ENCODE data around the genes CEP57L1, MICAL1 and METTL24.

DNA sequence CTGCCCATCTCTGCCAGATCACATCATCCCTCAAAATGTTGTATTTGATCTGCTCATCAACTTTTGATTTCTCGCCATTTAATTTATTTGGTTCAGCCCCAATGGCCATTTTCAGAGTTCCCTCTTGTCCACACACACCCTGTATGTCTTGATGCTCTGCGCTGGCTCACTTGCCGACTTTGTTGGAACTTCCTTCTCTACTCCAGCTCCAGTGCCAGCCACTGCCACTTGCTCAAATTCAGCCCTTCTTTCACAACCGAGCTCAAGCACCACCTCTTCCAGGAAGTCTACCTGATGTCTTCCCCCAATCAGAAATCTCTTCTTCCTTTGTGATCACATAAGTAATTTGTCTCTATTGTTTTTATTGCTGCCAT is 2.8 kb downstream of the ARMC2 start:
- PRO-cap = no peak
- RAMPAGE, long total RNA, 4 experiments = no peak in any of the 4 experiments

GRCh38 chr6:108872132-108872818 is 24.1 kb downstream of the ARMC2 start:
- PRO-cap = no peak
- RAMPAGE, long total RNA, 4 experiments = no peak in any of the 4 experiments

GRCh38 chr6:108888659-108889251 is 40.5 kb downstream of the ARMC2 start:
- PRO-cap = no peak
- RAMPAGE, long total RNA, 4 experiments = no peak in any of the 4 experiments

- PRO-cap = no peak
- RAMPAGE, long total RNA, 4 experiments = no peak in any of the 4 experiments
Observed at GRCh38 chr6:108948398-108949112, 100.3 kb downstream of the ARMC2 start.

GRCh38 chr6:109013386-109014143 is 81.1 kb downstream of the SESN1 start:
- PRO-cap = no peak
- RAMPAGE, long total RNA, 4 experiments = no peak in any of the 4 experiments

DNA sequence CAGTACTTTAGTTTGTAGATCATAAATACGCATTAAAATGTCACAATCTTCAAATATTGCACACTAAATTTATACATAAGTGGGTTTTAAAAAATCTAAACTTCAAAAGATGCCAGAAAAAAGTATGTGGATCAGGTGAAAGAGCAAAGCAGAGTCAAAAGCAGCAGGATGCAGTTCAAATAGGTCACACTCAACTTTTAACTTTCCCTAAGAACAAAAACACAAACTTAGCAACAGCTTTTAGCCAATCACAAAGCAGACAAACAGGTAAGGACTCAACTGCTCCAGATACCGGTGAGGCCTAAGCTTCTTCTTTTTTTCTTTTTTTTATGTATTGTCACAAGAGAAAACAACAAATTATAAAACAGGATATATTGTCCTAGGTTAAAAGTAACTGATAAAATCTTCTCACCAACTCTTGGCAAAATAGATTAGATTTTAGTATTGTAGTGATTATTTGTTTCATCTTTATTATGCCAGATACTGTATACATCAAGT is 74.7 kb downstream of the SESN1 start:
- PRO-cap = no peak
- RAMPAGE, long total RNA, 4 experiments = no peak in any of the 4 experiments

- PRO-cap = no peak
- RAMPAGE, long total RNA, 4 experiments = no peak in any of the 4 experiments
Observed at GRCh38 chr6:109062792-109063153, 31.9 kb downstream of the SESN1 start.

GRCh38 chr6:109095332-109096212 is at the start of gene CEP57L1:
Gene CEP57L1 (plus strand): TSS chr6:109095507.
- PRO-cap = bidirectional peak, plus-strand start at chr6:109095507, minus-strand start at chr6:109095404
- RAMPAGE, long total RNA, 4 experiments = start-site peak on the plus strand in 3 of 4 experiments, at chr6:109095495-109095547 at its widest, 26 to 127 reads per replicate

- PRO-cap = no peak
- RAMPAGE, long total RNA, 4 experiments = no peak in any of the 4 experiments
Observed at GRCh38 chr6:109163392-109164197, 68.3 kb downstream of the CEP57L1 start.

DNA sequence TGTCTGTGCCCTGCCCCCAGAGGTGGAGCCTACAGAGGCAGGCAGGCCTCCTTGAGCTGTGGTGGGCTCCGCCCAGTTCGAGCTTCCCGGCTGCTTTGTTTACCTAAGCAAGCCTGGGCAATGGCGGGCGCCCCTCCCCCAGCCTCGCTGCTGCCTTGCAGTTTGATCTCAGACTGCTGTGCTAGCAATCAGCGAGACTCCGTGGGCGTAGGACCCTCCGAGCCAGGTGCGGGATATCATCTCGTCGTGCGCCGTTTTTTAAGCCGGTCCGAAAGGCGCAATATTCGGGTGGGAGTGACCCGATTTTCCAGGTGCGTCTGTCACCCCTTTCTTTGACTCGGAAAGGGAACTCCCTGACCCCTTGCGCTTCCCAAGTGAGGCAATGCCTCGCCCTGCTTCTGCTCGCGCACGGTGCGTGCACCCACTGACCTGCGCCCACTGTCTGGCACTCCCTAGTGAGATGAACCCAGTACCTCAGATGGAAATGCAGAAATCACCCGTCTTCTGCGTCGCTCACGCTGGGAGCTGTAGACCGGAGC is 131.5 kb downstream of the CD164 start:
- PRO-cap = no peak
- RAMPAGE, long total RNA, 4 experiments = no peak in any of the 4 experiments

DNA sequence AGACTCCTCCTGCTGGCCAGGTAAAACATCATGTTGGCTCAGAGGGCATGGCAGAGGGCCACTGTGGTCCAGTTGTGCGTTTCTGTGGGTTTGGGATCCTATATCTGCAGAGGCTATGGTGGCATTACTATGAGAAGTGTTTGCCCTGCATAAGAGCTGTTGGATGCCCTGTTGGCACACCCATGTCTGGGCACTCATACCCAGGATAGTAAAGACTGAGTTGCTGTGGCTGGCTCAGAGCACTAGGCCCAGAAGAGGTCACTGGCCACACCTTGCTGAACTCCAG is 49.7 kb downstream of the CD164 start:
- PRO-cap = no peak
- RAMPAGE, long total RNA, 4 experiments = no peak in any of the 4 experiments

DNA sequence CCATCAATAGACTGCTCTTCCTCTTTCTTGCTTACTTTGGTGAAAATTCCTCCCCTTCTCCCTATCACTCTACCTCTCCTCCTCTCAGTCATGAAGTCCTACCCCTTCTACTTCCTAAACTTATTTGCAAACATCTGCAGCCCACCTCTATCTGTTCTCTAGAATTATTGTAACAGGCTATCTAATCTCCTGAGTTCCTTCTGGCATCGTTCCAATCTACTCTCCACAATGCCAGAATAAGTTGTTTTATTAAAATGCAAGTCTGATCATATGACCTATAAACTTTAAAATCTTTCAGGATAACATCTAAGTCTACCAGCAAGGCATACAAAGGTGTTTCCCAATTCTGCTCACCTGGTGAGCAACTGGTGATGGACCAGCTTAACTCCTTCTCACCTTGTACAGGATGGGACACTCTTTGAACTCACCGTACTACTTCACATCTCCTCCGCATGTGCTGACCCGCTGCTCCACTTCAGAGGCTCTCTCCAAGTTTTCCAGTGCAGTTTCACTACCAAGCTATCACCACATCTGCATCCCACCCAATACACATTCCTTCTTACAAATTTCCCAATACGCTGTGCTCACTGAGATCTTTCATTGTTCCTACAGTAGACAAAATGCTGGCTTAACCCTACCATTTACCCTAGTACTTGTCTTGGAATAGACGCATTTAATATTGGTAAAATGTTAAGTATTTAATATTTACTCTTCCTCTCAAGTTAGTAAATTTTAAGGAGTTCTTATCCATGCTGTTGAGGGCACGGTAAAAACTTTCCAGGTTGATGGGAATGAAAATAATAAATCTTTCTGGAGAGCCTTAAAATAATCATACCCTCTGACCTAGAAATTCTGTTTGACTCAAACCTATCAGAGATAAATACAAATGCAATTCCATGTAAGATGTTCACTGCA is 7.7 kb downstream of the CD164 start:
- PRO-cap = no peak
- RAMPAGE, long total RNA, 4 experiments = start-site peak on the minus strand in 1 of 4 experiments, centred at position 313 of the sequence, 74 reads per replicate

DNA sequence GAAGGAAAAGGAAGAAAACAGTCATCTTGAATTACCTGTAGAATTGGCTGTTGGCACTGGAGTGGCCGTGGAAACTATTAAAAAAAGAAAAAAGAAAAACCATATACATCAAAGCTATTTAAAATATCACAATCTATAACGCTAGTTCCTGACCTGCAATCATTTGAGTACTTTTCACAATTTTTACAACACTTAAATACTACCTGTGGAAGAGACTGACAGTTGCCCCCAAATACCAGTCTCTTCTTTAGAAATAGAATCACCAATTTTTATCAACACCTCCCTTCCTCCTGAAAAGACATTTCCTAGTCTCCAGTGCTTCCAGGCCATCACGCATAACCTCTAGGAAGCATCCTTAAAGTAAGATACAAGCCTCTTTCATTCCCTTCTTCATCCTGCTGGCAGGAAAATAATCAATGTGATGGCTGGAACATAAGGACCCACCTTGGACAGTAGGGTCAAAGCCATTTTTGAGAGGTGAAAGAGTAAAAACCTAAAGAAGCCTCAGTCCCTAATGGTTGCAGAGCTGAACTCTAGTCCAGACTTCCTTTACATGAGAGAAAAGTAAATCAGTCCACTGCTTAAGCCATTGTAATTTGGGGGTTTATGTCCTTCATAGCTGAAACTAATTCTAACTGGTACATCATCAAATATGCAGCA is 6.1 kb downstream of the CD164 start:
- PRO-cap = no peak
- RAMPAGE, long total RNA, 4 experiments = no peak in any of the 4 experiments

GRCh38 chr6:109448286-109448976 is 7.1 kb downstream of the MICAL1 start:
- PRO-cap = no peak
- RAMPAGE, long total RNA, 4 experiments = start-site peak on the minus strand in 1 of 4 experiments, at chr6:109448323-109448401 at its widest, 6 reads per replicate

DNA sequence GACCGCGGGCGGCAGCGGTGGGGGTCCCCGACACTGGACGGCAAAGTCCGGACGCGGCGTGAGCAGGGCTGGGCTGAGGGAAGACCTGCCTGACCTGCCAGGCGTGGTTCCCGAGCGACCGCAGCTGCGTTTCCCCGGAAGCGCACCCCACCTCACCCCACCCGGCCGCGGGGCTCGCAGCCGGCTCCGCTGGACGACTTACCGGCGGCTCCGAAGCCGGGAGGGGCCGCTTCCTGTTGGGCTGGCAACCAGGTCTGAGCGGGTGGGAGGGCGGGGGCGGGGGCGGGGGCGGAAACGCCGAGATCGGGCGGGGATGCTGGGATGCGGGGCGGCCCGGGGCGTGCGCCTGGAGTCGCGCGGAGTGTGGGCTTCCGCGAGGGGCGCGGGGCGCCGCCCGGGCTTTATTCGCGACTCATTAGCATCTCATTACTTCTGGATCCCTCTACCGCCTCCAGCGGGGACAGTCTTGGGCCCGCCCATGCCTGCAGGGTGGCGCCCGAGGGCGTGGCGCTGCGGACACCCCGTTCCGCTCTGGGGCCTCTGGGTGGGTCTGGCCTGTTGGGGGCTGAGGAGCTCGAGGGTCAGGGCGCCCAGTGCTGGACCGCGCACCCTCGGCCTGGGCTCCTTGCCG is at the start of gene MICAL1:
Gene MICAL1, minus strand, starts transcription at position 256 of the 631 bp plus-strand sequence.
- PRO-cap = bidirectional peak, plus-strand start at position 558 of the sequence, minus-strand start at position 183 of the sequence
- RAMPAGE, long total RNA, 4 experiments = start-site peak on the minus strand in 3 of 4 experiments, centred at positions 88 to 232 of the sequence, 7 to 53 reads per replicate

DNA sequence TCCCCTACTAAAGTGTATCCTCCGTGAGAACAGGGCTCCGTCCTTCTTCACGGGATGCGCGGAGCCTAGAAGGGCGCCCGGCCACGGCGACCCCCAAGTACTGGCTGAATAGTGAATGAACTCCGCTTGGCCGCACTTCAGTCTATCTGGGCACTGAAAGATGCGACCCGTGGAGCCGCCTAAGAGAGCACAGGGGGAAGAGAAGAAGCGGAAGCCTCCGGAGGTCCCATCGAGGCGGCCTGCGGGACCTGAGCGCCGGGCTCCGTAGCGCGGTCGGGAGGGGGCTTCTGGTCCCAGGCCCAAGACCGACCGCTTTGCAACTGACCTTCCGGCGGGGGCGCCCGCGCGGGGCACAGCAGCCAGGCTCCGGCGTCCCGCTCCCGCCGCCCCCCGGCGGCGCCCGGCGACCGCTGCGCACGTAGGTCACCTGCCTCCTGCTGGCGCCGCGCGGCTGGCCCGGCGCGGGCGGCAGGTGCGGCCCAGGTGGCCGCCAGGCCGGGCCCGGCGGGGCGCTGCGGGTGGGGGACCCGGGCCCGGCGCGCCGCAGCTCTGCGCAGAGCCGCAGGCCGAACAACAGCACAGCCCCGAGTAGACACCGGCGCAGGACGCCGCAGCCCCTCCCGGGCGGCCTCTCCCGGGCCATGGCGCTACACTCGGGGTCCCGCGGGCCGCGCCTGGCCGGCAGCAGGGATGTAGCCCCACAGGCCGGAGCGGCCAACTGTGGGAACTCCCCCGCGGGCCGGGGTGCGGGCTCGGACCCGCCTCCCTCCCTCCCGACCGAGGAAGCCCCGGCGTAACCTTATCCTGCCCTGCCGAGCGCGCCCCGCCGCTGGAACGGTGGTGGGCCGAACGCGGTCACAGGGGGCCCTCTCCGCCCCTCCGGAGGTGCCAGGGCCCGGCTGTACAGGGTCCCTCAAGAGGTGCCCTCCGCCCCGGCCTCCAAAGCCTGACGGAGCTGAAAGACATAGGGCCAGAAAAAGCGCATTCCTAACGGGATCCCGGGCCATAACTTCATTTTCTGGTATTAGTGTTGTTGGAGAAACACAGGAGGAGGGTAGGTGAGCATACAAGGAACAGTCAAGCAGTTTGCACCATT is at the start of gene METTL24:
Gene METTL24, minus strand, starts transcription at position 720 of the 1,096 bp plus-strand sequence.
- PRO-cap = no peak
- RAMPAGE, long total RNA, 4 experiments = no peak in any of the 4 experiments

- PRO-cap = no peak
- RAMPAGE, long total RNA, 4 experiments = no peak in any of the 4 experiments
Observed at GRCh38 chr6:110363689-110364179, 5.6 kb upstream of the METTL24 start.

DNA sequence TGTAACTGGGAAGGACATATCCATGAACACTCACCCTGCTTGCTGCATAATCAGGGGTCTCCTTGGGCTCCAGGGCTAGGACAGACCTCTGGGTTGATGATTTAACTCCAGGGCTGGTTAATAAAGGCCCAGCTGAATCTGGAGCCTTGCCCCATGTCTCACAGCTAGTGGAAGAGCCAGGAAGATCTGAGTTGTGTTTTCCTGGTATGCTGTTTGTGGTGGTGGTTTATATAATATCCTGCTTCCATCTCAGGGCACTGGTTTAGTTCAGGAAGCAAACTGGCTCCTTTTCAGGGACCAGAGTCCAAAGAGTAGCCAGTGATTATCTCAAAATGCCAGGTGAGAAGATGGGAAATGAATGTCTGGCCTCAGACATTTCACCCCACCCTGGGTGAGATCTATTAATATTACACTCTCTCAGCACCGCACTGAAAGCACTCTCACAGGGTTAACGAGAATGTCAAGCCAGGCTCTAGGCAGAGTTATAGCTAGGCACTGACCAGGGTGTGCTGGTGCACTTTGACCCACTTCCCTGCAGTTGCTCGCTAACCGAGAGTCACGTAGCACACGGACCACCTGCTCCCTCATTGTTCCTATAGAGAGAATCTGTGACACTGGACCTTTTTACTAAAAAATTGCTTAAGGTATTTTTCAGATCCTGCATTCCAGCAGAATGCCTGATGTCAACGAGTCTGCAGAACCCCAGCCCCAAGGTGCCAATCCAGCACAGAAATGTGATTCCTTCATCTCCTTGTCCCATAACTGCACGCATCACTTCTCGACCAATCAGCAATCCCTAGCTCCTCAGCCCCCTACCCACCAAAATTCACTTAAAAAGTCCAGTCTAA is 90.2 kb upstream of the SLC22A16 start:
- PRO-cap = no peak
- RAMPAGE, long total RNA, 4 experiments = no peak in any of the 4 experiments

GRCh38 chr6:110589744-110590358 is 113.4 kb upstream of the SLC22A16 start:
- PRO-cap = no peak
- RAMPAGE, long total RNA, 4 experiments = no peak in any of the 4 experiments

DNA sequence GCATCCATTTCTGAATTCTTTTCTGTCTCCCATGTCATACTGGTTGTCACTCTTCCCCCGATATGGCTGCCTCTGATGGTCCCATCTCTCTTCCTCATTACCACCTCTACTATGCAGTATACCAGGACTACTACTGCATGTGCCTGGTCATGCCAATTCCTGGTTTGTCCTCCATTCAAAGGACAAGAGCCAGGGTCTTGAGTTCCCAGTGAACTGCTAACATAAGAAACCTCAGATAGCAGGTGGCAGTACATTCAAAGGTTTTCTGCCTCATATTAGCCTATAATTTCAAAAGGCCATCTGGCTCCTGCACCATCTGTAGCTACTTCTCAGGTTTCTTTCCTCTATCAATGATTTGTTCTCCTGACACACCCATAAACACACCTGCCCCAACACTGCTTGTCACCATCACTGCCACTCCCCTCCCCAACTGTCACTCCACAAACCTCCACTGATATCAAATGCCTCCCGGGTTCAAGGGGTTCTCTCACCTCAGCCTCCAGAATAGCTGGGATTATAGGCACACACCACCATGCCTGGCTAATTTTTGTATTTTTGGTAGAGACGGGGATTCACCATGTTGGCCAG is 152.7 kb upstream of the SLC22A16 start:
- PRO-cap = no peak
- RAMPAGE, long total RNA, 4 experiments = no peak in any of the 4 experiments

Data from suprapubic skin (tissue), 4 donors.